Daoy (cell line): ENCODE data around the gene PHYHIPL.

- RAMPAGE, long total RNA, result no peak
Measured at GRCh38 chr10:50866307-50866676, 19.1 kb downstream of the A1CF start.

DNA sequence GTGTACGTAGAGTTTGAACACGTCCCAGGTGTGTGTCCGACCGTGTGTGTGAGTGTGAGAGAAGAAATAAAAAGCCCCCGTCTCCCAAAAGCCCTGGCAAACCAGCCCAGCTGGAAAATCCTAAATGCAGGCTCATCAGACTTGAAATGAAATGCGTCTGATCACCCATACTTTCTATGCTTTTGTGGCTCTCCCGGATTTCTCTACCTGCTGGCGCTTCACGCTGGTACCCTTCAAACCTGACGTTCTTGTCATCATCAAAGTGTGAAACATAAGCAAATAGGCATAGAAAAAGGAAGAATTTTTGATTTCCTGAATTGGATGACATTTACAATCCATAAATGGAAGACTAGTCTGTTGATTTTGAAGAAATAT is 864 bp downstream of the PRKG1 start:
- RAMPAGE, long total RNA, result no peak

DNA sequence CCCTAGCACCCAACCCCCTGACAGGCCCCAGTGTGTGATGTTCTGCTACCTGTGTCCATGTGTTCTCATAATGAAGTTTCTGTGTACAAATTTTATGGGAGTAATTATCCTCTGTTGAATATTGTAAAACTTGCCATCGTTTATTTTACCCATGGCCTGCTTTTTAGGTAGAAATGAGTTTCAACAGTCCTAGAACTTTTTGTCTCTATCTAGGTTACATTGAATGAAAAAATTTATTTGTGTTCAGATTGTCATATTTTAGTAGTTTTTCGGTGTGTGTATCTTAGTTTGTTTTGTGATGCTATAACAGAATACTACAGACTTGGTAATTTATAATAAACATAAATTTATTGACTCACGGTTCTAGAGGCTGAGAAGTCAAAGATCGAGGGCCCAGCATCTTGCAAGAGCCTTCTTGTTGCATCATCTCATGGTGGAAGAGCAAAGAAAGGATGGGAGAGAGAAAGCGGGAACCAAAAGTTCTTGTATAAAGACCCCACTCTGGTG is 120.2 kb downstream of the PRKG1 start:
- RAMPAGE, long total RNA, result no peak

GRCh38 chr10:51256356-51256864 is 182.1 kb downstream of the PRKG1 start:
- RAMPAGE, long total RNA, result no peak

GRCh38 chr10:51507331-51507995 is 191.9 kb downstream of the CSTF2T start:
- RAMPAGE, long total RNA, result no peak

- RAMPAGE, long total RNA, result no peak
Measured at GRCh38 chr10:51600518-51601096, 98.8 kb downstream of the CSTF2T start.

DNA sequence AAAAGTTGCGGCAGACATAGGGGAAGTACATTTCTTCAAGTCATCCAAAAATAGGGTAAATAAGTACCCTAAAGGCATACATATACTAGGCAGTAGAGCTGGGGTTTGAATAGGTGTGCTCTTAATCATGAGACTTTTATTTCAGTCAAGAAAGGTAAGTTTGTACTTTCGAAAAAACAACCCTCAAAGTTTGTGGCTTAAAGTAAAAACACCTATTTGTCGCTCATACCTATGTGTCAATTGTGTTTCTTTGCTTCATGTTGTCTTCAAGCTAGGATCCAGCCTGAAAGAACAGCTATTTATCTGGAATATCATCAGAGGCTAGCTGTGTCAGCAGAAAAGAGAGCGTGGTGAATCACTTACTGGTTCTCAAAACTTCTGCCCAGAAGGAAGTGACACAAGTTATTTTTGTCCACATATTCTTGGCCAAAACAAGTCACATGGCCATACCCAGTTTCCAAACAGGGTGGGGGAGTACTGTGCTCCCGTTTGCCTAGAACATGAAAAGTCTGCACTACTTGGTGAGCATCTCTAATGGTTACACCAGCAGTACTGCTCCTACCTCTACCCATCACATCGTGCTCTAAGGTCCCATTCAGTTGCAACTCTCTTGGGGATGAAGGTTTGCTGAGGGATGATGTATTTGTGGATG is 160.8 kb upstream of the CSTF2T start:
- RAMPAGE, long total RNA, result no peak

DNA sequence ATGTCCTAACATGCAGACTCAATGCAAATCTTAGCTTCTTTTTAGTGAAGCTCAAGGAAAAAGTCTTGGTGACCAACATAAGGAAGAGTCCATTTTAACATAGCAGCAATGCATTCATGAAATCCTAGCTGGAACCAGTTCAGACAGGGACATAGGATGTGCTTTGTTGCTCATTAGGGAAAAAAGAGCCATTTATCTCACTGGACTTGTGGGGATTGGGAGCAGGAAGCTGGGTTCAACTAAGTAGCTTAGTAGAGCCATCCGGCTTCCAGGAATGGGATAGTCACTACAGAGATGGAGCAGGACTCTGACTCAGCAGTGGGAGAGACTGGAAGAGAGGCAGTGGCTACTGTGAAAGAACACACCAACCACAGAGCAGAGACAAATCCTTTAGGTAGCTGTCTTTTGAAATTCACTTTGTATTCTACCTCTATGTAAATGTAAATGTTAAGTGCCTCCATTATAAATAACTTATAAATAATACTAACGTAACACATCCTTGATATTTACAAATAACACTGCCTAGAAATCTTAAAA is 100.6 kb upstream of the DKK1 start:
- RAMPAGE, long total RNA, result no peak

GRCh38 chr10:52308723-52309146 is 5.3 kb upstream of the DKK1 start:
- RAMPAGE, long total RNA, result no peak

- RAMPAGE, long total RNA, result no peak
Measured at GRCh38 chr10:57336477-57336767, 931.3 kb downstream of the IPMK start.

DNA sequence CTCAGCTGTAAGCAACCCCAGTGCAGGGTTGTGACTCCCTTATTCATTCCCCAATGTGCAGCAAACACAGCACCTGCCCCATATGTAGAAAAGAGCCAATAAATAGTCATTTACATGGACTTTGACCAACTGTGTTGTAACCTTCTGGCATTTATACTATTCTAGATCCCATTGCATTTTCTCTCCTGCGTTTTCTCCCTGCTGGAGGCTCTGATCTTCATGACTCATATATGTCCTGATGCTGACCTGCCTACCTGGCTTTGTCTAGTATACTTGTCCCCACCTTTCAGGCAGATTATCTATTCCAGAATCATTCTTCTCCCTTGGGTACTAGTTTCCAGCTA is 402.9 kb downstream of the IPMK start:
- RAMPAGE, long total RNA, result no peak

DNA sequence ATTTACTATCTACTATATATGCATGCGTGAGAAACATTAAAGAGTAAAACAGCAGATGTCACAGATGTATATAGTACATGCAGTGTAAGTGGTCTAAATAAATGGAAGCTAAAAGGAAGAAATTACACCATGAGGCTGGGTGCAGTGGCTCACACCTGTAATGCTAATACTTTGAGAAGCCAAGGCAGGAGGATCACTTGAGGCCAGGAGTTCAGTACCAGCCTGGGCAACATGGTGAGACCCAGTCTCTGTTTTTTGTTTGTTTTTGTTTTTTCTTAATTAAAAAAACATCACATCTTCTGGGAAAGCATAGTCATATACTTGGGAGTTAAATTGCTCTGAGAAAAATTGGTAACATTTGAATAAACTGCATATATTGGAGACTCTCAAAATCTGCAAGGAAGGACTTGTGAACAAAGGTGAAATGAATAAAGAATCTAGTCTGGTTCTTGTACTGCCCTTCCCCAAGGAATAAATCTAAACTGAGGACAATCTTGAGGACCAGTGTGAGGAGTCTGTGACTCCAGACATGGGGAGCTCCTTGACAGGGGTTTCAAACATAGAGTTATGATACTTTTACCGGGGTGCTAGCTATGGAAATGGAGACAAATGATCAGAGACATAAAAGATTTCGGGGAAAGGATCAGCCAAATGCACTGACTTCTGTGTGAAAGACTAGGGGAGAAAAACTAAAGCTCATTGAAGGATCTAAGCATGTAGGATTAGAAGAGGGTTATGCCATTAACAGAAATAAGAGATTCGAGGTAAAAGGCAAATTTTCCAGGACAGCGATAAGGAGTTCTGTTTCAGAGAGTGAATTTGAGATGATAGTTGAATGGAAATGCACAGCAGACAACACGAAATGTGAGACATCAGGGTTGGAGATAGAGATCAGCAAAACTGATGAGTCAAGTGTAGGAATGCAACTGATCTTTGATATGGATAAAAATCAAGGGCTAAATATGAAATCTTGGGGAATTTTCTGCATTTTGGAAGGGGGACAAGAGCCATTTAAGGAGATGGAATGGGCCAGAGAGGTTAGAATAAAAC is 11.1 kb downstream of the CISD1 start:
- RAMPAGE, long total RNA, result no peak

GRCh38 chr10:58371240-58371873 is 13.9 kb upstream of the TFAM start:
- RAMPAGE, long total RNA, result no peak

DNA sequence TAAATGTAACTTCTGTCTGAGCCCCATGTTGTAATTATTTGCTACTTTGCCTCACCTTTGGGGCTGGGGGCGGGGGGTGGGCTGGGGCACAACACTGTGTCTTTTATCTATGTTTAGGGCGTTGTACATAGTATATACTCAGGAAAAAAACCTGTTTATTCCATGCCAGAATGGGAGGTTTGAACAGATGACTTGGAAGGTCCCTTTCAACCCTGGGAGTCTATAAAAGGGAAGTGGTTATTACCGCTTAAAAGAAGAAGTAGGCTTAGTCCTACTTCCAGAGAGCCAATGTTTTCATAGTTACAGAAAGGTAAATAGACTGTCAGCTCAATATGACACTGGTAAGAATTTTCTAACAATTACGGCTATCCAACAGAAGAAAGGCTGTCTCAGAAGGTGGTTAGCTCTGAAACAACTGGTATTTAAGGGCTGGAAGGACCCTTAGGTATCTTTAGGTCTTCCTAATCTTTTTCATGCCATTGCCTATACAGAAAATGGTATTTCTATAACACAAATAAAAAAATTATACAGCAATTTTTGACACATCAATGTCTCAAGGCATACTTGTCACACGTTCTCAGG is 1.1 kb upstream of the TFAM start:
- RAMPAGE, long total RNA, result no peak

DNA sequence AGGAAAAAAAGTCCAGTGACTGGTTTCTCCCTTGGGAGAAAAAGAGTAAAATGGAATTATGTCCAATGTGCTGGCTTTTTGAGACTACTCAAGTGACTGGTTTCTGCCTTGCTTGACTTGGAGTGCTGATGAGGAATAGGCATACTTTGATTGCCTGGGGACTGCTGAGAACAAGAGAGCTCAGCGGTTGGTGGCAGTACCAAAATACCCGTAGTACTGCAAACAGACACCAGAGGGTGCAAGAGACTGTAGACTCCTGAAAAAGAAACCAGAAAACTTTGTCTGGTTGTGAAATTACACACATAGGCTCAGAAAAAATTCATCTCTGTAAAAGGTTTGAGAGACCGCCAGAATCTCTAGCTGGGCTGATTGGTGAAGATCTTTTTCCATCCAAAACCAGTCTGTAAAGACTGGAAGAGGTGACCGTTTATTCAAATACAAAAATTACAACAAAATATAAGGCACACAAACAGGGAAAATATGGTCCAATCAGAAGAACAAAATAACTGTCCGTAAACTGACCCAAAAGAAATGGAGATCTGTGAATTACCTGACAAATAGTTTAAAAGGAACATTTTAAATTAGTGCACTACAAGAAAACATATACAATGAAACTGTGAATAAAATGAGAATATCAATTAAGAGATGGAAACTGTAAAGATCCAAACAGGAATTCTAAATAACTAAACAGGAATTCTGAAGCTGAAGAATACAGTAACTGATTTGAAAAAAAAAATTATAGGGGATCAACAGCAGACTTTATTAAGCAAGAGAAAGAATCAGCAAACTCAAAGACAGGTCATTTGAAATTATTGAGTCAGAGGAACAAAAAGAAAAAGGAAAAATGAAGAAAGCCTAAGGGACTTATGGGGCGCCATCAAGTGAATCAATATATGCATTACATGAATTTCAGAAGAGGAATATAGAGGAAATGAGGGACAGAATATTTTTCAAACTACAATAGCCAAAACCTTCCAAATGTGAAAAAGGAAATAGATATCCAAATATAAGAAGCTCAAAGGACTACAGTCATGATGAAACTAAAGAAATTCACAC is 18.7 kb downstream of the BICC1 start:
- RAMPAGE, long total RNA, result no peak

DNA sequence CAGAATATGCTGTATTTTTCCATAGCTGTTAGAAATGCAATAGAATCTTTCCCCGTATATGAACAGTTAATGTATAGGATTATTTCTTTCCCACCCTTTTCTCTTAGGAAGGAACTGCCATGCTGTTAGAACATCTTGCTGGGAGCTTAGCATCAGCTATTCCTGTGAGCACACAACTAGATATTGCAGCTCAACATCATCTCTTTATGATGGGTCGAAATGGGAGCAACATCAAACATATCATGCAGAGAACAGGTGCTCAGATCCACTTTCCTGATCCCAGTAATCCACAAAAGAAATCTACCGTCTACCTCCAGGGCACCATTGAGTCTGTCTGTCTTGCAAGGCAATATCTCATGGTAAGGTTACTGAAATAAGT is 276.9 kb downstream of the BICC1 start:
- RAMPAGE, long total RNA, result no peak

DNA sequence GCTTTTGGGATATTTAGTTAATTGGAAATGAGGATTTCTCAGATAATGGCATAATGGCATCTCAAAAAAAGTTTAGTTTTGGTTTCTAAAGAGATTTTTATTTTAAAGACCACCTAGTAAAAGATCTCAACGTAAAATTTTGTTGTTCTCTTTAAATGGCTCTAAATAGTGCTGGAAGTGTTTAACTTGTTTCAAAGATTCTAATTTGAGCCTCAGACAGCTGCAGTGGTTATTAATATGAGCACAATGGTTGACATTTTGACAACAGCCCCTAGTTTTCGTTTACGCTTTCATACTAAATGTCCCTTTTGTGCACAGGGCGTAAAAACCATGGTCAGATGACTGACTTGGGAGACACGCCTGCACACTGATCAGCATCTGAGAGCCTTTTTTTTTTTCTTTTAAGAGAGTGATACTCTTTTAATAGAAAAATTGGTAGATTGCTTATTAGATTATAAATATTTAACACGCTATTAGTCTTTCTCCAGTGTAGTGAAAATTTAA is 183.0 kb upstream of the PHYHIPL start:
- RAMPAGE, long total RNA, result no peak

DNA sequence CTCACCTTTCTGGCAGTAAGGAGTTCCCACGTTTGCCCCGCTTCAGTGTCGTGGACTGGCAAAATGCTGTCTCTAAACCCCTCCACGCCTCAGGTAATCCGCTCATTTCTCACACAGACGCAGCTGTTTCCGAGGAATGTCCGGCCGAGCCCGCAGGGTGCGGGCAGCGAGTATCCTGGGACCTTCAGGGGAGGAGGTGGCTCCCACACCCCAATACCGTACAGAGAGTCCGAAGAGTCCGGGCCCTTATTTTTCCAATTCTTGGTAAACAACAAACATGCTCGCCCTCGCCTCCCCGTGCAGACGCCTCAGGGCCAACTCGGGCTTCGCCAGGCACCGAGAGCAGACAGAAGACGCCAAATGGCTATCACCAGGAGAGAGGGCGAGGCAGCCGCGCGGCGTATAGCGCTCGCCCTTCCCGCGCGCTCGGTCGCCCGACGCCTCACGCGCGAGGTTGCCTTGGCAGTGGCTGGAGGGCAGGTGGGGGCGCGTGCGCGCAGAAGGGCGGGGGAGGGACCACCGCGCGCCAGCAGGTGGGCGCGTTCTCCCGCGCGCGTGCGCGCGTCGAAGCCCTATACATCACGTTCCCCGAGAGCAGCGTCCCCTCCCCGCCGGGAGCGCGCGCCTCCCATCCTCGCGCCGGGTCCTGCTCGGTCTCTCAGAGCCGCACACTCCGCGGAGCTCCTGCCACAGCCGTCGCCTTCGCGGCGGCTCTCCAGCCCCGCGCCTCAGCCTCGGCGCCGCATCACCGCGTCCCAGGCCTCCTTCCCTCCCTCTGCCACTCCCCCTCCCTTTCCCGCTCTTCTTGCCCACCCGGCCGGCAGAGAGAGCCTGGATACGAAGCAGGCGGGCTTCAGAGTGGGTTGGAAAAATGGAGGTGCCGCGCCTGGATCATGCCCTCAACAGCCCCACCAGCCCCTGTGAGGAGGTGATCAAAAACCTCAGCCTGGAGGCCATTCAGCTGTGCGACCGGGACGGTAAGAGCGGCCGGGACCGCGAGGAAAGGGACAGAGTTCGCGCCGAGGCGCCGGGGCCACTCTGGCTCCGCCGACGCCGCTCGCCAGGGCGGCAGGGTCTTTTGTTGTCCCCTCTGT is at the start of gene PHYHIPL:
TSS of gene PHYHIPL (plus strand) at position 661 of the 1,094 bp plus-strand sequence.
- RAMPAGE, long total RNA, result no peak

GRCh38 chr10:59366153-59366514 is 3.8 kb upstream of the FAM13C start:
- RAMPAGE, long total RNA, result no peak

DNA sequence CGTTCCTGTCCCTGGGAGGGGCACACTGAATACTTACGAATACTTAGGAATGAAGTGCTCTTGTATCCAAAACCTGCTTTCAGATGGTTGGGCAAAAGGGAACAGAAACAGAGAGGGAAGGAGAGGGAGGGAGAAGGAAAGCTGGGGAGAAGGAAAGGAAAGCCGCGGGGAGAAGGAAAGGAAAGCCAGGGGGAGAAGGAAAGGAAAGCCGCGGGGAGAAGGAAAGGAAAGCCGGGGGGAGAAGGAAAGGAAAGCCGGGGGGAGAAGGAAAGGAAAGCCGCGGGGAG is 24.6 kb downstream of the CCDC6 start:
- RAMPAGE, long total RNA, result no peak